ENCODE results near the genes FLVCR2 and IFT43.

DNA sequence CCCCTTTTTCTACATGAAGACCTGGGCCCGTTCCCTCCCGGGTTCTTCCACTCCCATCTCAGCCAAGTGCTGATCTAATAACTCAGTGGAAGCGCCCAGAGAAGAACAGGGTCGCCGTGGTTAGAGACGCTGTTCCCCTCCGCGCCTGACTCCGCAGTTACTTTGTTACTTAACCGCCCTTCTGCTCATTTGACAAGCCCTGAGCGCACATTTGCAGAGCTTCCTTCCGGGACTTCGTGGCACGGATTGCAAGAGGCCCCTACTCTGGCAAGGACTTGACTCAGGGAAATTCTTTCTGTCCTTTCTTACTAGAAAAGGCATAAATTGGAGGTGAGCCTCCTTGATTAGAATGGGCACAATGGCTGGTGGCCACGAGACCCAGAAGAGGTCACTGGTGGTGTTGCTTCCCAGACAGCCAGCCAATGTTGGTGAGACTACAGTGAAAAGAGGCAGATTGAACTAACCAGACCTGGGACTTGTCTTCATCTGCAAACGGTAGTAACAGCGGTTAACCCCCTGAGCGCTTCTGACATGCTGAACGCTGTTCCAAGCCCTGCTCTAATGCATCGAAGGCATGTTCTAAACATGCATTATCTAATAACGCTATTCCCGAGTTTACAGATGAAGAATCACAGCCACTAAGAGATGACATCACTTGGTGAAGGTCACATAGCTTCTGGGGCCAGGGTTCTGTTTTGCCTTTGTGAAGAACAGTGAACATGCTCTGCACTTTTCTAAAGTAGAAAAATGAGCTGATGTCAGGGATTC lies 55.7 kb downstream of the FOS start:
- PRO-cap, result bidirectional peak, plus-strand start at position 229 of the sequence, minus-strand start at position 164 of the sequence

DNA sequence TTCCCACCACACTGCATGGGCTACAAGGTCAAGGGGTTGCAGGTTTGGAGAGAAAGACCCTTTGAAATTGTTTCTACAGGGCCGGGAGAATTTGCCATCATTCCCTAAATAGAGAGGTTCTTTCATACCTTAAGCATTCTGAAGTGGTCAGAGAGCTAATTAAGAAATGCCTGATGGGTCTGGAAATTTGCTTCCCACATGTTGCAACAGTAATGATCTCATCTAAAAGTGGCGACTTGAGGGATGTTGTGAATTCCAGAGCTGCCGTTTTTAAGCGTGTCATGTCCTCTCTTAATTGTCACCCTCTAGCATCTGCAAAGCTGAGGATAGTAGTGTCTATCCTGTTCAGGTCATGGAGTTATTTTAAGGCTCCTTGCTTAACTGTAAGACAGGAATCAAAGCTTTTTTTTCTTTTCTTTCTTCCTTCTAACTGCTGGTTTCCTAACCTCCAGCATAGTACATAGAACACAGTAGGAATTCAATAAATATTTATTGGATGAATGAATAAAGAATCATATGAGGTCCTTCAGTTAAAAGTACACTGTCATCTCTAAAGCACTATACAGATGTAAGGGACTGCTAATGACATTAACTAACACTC lies 60.5 kb downstream of the FOS start:
- PRO-cap, result no peak

- PRO-cap, result no peak
These were observed 47.0 kb upstream of the JDP2 start for GRCh38 chr14:75380774-75381228.

GRCh38 chr14:75428169-75428786 lies 456 bp downstream of the JDP2 start:
- PRO-cap, result no peak

DNA sequence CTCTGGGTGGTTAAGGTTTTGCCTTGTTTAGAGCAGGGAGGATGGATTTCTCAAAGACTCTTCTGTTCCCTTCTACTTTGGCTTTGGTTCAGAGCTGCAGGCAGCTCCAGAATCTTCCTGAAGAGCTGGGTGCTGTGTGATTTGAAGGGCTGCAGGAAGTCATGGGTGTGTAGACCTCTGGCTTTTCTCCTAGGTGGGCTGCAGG lies 1.8 kb downstream of the JDP2 start:
- PRO-cap, result no peak

- PRO-cap, result no peak
These were observed 737 bp downstream of the BATF start for GRCh38 chr14:75522943-75523469.

GRCh38 chr14:75578287-75579327 lies at the start of gene FLVCR2:
Gene FLVCR2, plus strand, starts transcription at chr14:75578620.
- PRO-cap, result bidirectional peak, plus-strand start at chr14:75578620, minus-strand start at chr14:75578491

- PRO-cap, result no peak
These were observed 59.8 kb downstream of the TTLL5 start for GRCh38 chr14:75720817-75721358.

DNA sequence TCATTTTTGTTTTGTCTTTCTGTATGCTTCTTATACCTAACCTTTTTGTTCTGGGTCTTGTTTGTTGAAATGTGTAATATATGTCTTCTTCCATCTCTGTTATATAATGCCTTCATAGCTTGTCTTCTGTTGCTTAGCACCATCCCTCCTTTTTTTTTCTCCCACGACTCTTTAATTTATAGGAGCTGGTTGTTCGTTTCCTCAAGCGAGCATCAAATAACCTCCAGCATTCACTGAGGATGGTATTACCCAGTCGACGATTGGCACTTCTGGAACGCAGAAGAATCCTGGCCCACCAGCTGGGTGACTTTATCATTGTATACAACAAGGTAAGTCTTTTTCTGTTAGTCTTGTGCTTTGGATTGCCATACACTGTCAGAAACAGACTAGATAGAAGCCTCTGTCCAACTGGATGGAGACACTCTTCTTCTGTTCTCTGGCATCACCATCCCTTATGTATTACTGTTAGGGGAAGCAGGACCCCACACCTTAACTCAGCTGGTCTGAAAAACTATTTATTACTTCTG lies 114.3 kb downstream of the TTLL5 start:
- PRO-cap, result no peak

GRCh38 chr14:75985594-75986855 lies at the start of gene IFT43:
Gene IFT43, plus strand, starts transcription at chr14:75985763.
- PRO-cap, result bidirectional peak, plus-strand start at chr14:75985783, minus-strand start at chr14:75985675; bidirectional peak, plus-strand start at chr14:75986411, minus-strand start at chr14:75986223

- PRO-cap, result no peak
These were observed 11.1 kb downstream of the IFT43 start for GRCh38 chr14:75996672-75997125.

- PRO-cap, result no peak
These were observed 106.3 kb downstream of the GPATCH2L start for GRCh38 chr14:76257903-76258540.

GRCh38 chr14:76960008-76960283 lies 68.6 kb downstream of the IRF2BPL start:
- PRO-cap, result no peak

DNA sequence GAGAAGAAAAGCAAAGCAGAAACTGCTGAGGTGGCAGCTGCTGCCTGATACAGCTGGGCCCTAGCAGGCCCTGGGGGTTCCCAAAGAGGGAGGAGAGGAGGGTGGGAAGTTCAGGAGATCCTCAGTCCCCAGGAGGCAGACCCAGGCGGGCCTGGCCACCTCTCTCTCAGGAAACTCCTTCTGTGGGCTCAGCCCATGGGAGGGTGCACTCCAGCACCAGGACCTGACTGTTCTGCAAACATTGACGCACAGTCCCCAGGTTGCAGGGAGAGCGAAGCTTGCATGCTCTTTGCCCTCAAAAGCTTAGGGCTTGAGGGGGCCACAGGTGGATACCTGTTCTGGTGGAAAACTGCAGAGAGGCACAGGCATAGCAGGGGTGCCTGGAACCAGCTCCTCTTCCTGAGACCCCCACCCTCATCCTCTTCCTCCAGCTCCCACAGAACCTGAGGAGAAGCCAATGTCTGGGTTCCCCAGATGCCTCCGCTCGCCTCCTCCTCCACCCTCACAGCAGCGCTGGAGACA lies 29.5 kb downstream of the IRF2BPL start:
- PRO-cap, result no peak

DNA sequence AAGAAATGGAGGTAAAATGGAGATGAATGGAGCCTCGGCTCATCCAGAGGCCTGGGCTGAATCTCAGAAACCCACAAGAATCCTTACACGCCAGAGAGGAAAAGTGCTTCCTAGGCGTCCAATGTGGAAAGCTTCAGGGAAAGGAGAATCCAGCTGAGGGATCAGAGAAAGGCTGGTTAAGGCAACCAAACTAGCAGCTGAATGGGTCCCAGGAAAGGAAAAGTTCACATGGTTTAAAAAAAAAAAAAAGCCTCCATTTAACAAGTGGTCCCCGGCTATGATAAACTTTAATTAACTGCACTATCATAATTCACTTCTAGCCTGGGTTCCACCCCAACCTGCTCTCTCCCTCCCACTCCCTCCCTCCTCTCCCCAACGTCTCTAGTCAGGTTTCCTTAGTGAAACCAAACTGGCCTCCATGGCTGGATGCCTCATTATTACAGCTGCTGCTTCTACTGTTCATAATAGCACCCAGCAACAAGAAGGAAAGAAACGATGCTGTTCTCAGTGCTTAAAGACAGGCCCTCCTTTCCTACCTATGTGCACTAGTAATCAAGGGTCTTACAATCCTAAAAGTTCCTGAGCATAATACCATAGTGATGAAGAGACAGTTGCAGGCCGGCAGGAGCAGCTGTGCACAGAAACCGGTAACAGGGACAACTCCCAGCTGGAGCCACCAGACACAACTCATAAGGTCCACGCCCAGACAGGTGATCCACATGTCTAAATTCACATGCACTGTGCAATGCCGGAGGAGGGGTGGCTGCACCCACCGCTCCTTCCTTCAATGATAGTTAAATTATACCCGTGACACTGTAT lies 6.3 kb downstream of the IRF2BPL start:
- PRO-cap, result no peak

DNA sequence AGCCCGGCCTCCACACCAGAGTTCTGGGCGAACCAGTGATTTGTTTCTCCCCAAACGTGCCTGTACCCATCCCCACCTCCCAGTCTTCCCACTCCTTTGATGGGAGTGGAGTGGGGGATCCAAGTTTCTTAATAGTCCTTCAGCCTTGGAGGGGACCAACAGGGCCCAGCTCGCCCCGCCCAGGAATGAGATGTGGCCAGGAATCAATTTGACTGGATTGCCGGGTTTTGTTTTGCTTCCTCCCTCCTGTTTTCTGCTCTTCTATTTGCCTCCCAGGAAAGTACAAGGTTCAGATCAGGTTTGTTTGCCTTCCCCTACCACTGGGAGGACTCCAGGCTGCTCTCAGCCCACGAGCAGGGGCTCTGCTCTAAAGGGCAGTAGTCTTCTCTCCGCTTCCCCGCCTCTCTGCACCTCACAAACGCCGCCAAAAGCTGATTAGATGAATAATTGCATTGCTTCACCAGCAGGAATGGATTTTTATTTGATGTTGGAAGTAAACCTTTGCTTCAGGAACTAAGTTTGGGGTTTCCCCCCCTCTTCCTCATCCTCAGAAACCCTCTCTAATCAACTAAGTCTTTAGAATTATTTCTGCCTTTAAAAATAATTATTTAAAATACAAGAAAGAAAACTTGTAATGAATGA lies 5.0 kb downstream of the IRF2BPL start:
- PRO-cap, result no peak

- PRO-cap, result bidirectional peak, plus-strand start at chr14:77027753, minus-strand start at chr14:77027651
These were observed 1.2 kb downstream of the IRF2BPL start for GRCh38 chr14:77027187-77027781.

GRCh38 chr14:77040289-77040981 lies 11.9 kb upstream of the IRF2BPL start:
- PRO-cap, result bidirectional peak, plus-strand start at chr14:77040433, minus-strand start at chr14:77040244

DNA sequence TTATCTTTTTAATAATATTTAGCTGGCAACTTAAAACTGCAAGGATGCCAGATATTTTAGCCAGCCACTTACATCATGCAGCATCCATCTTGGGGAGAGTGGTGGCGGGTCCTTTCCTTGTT lies 12.3 kb upstream of the IRF2BPL start:
- PRO-cap, result no peak

DNA sequence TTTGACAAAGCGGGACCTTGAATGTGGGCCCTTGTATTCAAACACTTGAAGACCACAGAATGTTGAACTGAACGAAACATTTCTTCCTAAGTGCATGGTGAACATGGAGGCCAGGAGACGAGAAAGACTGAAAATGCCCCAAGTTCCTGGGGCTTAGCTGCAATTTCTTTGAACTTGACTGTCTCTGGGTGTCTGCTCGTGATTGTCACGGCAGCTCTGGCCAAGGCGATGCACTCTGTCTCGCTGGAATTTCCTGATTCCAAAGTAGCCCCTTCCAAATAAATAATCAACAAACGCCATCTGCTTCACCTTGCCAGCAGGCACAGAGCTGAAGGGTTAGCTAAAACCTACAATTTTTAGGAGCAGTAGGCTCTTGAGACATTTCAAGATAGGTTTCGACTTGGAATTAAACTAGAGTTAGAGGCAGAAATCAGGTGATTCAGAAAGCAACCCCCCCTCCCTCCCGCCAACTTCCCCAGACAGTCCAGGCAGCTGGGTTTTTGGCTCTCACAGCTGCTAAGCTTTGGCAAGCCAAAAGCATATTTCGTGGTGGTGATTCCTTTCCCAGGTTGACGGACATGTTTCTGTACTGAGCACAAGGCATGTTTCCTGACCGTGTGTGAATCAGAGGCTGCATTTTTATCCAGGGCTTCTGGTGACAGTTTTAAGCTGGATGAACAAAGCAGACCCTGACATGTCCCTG lies 13.5 kb upstream of the IRF2BPL start:
- PRO-cap, result no peak